HL-60 (cell line): ENCODE measurements around a stretch of chr17.

DNA sequence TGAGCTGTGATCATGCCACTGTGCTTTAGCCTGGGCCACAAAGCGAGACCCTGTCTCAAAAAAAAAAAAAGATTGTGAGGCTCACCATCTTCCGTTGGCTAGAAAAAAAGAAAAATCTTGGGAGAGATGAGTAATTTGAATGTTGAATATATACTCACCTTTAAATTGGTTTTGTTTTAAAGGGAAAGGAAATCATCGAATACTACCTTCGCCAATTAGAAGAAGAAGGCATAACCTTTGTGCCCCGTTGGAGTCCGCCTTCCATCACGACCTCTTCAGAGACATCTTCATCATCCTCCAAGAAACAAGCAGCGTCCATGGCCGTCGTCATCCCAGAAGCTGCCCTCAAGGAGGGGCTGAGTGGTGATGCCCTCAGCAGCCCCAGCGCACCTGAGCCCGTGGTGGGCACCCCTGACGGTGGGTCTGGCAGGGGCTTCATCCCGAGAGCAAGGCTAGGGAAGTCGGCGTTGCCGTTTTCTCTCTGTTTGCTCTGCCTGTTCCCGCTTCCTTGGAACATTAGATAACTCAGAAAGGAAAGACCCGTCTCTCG lies 53.8 kb downstream of the SEC14L1 start:
- RRBS, result no CpG with 5 or more reads among the region's 20 CpGs

DNA sequence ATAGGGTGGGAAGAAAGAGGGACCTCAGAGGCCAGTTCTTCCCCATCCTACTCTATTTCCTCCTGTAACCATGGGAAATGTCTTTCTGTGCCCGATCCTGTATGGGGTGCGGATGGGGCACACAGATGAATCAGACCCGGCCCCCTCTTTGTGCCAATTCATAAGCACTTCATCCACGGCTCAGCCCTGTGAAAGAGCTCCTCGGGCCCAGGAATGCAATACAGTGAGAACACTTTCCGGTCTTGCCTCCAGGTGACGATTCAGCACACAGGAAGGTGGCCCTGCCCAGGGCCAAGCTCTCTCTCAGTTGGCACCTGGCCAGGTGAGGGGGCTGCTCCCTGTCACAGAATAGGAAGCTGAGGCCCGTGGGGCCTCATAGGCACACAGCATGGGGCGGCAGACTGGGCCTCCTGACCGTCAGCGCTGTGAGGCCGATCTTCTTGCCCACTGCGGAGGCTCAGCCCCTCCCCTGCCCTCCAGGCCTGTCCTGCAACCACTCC lies 26.4 kb upstream of the SEPTIN9 start:
- RRBS, result 32% methylated on average over 2 of the region's 13 CpGs

DNA sequence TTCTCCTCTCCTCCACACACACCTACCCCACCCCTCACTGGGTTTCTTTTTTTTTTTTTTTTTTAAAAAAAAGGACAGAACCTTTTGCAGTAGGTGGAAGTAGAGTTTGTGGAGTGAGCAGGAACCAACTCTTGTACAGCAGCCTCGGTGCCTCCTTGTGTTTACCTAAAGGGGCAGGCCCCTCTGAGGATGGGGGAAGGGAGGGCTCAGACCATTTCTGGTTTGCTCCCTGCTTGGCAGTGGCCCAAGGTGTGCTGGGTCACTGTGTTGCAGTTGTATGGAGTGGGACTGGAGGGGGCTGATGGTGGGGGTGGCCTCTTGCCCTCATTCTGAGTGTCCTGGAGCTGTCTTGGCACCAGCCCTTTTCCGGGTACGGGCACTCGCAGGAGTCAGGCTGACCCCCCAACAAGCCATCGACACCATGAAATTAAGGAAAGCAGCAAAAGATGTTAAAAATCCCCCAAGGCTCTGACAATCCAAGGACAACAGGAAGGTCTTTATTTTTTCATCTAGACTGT lies 1.9 kb downstream of the SEPTIN9 start:
- RRBS, result no CpG with 5 or more reads among the region's 5 CpGs

GRCh38 chr17:77313038-77313721 lies 31.9 kb downstream of the SEPTIN9 start:
- RRBS, result no CpG with 5 or more reads among the region's 16 CpGs

DNA sequence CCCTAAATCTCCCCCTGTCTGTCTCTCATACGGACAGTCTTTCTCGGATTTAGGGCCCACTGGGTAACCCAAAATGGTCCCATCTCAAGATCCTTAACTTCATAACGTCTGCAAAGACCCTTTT lies 42.7 kb downstream of the SEPTIN9 start:
- RRBS, result no CpG with 5 or more reads among the region's 3 CpGs

DNA sequence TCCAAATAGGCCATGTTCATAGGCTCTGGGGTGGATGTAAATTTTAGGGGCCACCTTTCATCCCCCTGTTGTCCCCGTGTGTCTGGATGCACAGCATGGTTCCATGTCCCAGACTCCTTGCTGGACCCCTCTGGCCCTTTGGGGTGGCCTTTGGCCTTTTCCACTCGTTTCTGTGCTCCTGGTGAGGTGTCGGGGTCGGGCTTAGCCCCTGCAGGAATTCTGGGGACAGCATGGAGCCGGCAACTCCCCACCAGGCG lies 42.9 kb downstream of the SEPTIN9 start:
- RRBS, result no CpG with 5 or more reads among the region's 6 CpGs

DNA sequence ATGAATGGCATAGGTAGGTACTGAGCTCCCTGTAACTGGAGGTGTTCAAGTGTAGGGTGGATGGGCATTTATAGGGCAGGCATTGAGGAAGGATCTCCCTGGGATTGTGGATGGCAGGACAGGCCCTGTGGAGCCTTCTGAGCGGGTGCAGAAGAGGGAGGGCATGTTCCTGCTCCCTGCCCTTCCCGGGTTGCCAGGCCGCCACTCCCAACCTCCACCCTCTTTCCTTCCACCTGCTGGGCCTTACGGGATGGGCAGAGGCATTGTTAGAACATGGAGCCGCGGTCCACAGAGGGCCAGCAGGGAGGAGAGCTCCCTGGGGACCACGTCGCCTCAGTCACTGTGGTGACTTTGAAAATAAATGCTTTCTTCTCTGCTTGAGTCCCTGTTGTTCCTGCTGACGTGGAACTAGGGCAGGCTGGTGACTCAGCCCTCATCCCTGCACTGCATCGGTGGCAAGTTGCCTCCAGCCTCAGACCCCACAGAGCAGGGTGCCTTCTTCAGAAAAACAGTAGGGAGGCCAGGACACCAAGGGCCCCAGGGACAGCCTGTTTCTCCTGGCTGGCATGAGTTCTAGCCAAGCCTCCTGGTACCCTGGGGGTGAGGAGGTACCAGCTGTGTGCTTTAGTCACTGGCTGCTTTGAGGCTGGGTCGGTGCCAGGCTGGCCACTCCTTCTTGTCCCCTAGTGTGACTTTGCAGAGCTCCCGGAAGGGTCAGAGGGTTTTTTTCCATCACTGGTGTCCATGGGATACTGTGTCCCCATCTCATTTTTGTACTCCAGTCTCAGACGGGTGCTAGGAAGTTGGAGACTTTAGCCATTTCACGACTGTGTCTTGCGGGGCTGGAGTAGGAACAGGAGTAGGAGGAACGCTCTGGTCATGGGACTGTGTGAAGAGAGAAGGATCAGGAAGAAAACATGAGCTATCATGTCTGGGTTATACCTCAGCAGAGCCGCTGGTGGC lies 84.5 kb downstream of the SEPTIN9 start:
- RRBS, result no CpG with 5 or more reads among the region's 17 CpGs

- RRBS, result 100% methylated on average over 1 of the region's 26 CpGs
These were observed 136.4 kb downstream of the SEPTIN9 start for GRCh38 chr17:77417398-77418367.

- RRBS, result 54% methylated on average over 5 of the region's 28 CpGs
These were observed 154.9 kb downstream of the SEPTIN9 start for GRCh38 chr17:77435944-77436779.

DNA sequence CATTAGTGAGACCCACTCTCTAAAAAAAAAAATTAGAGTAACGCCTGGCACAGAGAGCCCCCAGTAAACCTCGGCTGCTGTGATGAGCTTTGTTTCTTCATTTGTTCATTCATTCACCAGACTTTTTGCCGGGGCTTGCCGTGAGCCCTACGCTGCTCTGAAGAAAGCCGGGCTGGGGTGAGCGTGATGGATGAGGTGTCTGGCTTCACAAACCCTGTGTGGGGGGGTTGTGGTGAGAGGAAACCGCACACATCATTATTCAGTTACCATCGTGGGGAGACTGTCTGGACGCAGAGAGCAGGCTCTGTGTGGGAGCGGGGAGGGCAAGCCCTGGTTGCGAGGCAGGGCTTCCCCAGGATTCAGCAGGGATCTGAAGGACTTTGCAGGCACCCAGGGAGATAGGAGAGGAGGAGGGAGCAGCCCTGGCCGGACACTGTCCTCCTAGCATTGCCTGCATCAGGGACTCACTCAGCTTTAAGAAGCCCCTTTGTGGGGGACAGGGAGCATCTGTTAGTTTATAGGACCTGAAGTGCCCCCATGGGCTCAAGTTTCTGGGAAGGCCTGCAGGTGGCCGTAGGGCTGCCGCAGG lies 193.8 kb downstream of the SEPTIN9 start:
- RRBS, result 19% methylated on average over 4 of the region's 15 CpGs

GRCh38 chr17:77734050-77734342 lies 224.5 kb upstream of the TNRC6C start:
- RRBS, result no CpG with 5 or more reads among the region's 4 CpGs

DNA sequence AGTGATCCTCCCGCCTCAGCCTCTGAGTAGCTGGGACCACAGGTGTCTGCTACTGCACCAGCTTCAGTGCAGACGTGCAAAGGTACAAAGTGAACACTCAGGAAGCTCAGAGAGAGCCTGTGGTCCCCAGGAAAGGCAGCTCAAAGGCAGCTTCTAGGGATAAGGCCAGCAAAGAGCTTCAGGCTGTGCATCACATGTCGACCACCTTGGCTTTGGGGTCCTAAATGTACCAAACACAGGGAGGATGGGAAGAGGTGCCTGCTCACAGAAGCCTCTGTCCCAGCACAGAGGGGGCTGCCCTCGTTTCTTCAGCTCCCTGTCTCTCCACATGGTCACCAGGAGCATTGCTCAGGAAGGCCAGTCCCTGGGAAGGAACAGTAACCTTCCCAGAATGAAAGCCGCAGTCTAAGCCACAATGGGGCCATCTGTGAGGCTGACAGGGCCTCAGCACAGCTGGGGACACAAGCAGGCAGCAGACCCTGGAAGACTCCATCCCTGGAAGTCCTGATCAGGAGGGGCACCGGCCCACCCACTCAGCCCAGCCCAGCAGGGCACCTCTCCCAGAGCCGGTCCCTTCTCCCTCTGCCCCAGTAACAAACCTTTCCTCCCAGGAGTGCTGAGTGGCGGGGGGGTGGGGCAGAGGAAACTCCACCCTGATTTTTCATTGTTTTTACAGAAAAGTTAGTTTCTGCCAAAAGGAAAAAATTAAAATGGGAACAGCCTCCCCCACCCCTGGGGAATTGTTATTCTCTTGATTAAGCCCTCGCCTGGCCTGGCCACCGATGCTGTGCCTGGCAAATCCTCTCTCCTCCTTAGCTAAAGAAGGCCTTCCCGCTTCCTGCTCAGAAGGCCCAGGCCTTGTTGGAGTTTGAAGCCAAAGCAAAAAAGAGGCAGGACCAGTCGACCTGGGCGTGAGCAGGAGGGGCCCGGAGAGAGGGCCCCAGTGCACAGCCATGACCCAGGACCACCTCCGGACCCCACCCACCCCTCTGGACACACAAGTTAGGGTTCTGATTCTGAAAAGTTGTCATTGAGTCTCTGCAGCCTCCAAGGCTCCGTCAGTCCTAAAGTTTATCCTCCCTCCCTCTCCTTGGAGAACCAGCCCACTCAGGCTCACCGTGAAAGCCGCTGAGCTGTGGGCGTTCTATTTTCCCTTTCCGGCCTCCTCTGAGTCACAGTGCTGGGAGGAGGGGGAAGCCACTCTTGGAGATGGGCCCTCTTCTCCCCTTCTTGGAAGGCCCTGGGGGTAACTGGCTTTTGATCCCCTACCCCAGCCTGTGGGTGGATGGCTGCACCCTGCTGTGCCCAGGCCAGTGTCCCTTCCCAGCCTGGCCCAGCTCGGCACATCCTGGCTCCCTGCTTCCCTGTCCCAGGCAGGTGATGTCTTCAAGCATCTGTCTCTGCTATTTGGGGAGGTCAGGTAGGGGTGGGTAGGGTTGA lies 128.5 kb upstream of the TNRC6C start:
- RRBS, result 55% methylated on average over 2 of the region's 21 CpGs

- RRBS, result 17% methylated on average over 5 of the region's 20 CpGs
These were observed 94.8 kb upstream of the TNRC6C start for GRCh38 chr17:77863514-77864307.

DNA sequence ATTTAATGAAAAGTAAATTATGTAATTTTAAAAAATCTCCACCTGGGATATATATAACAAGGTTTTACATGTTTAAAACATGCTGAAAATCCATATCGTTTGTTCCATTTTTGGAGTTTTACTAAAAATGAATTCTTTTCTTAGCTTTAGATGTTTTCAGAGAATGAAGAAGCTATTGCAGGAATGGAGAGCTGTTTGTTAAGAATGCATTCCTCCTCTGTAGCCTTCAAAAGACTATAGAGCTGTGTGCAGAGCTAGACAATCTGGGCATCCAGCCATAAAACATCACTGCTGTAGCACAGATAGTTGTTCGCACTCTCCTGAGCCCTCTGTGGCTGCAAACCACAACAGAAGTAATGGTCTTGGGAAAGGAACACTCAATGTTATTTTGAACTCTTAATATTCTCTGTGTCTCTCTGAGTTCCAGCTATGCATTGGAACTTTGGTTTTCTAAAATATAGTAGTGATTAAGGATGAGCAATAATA lies 4.9 kb downstream of the TNRC6C start:
- RRBS, result no CpG with 5 or more reads among the region's 2 CpGs

- RRBS, result no CpG with 5 or more reads among the region's 14 CpGs
These were observed 78.6 kb downstream of the TMC6 start for GRCh38 chr17:78049644-78050649.

- RRBS, result no CpG with 5 or more reads among the region's 17 CpGs
These were observed 22.2 kb downstream of the TMC6 start for GRCh38 chr17:78106103-78107019.

GRCh38 chr17:78108019-78108561 lies 20.5 kb downstream of the TMC6 start:
- RRBS, result no CpG with 5 or more reads among the region's 18 CpGs

DNA sequence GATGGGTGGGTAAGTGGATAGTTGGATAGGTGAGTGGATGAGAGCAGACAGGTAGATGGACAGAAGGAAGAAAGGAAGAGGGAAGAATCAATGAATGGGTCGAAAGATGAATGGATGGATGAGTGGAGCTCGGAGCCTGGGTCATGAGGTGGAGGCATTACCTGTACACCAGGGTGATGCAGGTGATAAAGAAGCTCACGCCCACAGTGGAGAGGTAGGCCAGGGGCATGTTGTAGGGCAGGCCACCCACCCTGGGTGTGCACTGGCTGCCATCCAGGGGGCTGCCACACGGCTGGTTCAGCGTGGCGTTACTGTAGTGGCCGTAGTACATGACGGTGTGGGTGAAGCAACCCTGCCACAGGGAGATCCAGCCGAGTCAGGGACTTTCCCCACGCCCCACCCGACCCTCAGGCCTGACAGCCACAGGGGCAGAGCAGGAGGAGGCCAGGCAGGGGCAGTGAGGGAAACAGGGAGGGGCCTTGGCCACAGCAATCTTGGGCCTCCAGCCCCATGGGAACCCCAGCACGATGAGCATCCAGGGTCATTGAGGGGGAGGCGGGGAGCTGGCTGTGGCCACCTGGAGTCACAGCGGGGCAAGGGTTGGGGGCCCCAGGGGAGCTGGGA lies 4.6 kb downstream of the TMC6 start:
- RRBS, result no CpG with 5 or more reads among the region's 14 CpGs

GRCh38 chr17:78141757-78142887 lies 4.1 kb upstream of the C17orf99 start:
- RRBS, result no CpG with 5 or more reads among the region's 31 CpGs

- RRBS, result no CpG with 5 or more reads among the region's 4 CpGs
These were observed 5.5 kb downstream of the SYNGR2 start for GRCh38 chr17:78173898-78174235.